Camera-type eye (tissue), 1 donor: ENCODE data around the gene RET.

- RAMPAGE, long total RNA: no peak
Measured at GRCh38 chr10:38434464-38434808, 340.3 kb downstream of the ZNF37A start.

DNA sequence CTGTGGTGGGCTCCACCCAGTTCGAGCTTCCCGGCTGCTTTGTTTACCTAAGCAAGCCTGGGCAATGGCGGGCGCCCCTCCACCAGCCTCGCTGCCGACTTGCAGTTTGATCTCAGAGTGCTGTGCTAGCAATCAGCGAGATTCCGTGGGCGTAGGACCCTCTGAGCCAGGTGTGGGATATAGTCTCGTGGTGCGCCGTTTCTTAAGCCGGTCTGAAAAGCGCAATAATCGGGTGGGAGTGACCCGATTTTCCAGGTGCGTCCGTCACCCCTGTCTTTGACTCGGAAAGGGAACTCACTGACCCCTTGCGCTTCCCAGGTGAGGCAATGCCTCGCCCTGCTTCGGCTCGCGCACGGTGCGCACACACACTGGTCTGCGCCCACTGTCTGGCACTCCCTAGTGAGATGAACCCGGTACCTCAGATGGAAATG is 1513.6 kb downstream of the ZNF37A start:
- RAMPAGE, long total RNA: no peak

GRCh38 chr10:42654489-42654927 is 16.1 kb upstream of the ZNF33B start:
- RAMPAGE, long total RNA: no peak

GRCh38 chr10:42818652-42819250 is 36.2 kb downstream of the BMS1 start:
- RAMPAGE, long total RNA: no peak

DNA sequence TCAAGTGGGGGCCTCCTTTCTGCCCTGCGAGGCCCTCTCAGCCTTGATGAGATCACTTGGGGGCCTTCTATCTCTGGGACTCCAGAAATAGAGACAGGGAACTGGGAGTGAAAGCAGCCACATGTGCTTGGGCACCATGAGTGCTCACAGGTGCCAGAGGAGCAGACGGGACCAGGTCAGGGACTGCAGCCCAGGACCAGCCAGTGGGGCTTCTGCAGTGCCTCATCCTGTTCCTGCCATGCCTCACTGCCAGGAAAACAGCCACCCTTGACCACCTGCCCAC is 116.0 kb upstream of the RET start:
- RAMPAGE, long total RNA: no peak

DNA sequence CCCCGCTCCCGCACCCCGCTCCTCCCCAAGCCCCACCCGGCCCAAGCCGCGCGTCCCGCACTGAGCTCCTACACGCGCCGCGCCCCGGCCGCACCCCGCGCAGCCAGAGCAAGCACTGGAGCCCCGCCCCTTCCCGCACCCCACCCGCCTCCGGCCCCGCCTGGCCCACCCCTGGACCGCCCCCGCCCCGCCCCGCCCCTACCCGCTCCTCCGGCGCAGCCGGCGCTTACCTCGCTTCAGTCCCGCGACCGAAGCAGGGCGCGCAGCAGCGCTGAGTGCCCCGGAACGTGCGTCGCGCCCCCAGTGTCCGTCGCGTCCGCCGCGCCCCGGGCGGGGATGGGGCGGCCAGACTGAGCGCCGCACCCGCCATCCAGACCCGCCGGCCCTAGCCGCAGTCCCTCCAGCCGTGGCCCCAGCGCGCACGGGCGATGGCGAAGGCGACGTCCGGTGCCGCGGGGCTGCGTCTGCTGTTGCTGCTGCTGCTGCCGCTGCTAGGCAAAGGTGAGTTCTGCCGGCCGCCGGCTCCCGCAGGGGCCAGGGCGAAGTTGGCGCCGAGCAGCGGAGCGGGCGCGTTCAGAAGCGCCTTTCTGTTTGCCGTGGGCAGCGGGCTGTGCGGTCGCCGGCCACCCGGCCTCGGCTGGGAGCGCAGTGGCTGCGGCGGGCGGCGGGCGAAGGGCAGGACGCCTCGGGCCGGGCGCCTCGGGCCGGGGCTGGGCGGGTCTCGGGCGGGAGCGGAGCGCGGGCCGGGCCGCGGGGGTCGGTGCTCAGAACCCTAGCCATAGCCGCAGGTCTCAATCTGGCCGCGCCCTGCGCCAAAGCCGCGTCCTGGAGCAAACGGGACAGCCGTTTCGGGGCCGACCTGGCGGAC is at the start of gene RET:
RET (plus strand) TSS at position 239 of the 868 bp plus-strand sequence.
- RAMPAGE, long total RNA: no peak

- RAMPAGE, long total RNA: no peak
Measured at GRCh38 chr10:43322188-43322723, 49.2 kb upstream of the FXYD4 start.

- RAMPAGE, long total RNA: no peak
Measured at GRCh38 chr10:43375315-43375781, 3.9 kb downstream of the FXYD4 start.

DNA sequence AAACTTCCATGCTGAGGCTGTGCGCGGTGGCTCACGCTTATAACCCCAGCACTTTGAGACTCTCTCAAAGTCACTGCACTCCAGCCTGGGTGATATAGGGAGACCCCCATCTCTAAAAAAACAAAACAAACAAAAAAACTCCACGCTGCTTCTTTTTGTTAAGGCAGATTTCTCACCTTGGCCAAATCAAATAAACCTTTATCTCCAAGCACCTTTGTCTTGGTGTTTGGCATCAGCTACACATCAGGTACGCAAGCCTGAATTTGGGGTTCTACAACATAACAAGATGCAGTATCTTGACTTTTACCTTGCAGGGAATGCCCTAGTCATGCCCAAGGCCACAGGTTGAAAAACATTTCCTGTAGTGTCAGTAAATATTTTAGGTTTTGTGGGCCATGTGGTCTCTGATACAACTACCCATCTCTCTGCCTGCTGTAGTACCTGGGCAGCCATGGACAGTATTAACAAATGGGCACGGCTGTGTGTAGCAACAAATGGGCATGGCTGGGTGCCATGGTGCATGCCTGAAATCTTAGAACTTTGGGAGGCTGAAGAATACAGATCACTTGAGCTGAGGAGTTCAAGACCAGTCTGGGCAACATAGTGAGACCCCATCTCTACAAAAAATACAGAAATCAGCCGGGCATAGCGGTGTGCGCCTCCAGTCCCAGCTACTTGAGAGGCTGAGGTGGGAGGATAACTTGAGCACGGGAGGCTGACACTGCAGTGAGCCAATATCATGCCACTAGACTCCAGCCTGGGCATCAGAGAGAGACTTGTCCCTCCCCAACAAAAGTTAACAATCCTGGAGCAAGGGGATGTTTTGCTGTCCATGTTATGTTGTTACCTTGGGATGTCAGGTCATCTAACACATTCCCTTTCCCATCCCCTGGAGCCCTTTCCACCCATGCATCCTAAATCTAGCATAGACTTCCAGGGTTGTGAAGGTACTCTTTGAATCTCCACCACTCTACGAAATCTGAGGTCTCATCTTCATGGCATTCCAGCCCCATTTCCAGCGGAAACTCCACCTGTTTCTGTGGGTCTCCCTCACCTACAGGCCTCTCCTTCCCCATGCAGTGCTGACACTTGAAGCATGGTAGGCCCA is 12.8 kb downstream of the FXYD4 start:
- RAMPAGE, long total RNA: no peak

DNA sequence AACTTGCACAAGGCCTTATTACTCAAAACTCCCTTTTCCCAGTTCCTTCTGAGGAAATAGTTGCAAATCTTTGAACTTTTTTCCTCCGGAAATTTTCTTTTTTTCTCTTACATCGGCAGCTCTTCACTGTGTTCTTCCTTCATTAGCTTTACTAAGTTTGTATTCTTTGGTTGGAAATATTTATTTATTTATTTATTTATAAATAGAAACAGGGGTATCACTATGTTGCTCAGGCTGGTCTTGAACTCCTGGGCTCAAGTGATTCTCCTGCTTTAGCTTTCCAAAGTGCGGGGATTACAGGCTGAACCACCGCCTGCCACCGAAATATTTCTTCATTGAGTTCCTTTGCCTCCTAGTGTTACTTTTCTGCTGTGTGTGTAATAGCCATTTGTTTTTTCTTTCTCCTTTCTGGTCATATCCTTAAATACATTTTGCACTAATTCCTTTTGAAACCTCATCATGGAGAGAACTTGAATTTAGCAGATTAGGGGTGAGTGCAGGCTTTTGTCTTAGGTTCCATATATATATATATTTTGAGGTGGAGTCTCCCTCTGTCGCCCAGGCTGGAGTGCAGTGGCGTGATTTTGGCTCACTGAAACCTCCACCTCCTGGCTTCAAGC is 868 bp downstream of the ZNF487 start:
- RAMPAGE, long total RNA: no peak

DNA sequence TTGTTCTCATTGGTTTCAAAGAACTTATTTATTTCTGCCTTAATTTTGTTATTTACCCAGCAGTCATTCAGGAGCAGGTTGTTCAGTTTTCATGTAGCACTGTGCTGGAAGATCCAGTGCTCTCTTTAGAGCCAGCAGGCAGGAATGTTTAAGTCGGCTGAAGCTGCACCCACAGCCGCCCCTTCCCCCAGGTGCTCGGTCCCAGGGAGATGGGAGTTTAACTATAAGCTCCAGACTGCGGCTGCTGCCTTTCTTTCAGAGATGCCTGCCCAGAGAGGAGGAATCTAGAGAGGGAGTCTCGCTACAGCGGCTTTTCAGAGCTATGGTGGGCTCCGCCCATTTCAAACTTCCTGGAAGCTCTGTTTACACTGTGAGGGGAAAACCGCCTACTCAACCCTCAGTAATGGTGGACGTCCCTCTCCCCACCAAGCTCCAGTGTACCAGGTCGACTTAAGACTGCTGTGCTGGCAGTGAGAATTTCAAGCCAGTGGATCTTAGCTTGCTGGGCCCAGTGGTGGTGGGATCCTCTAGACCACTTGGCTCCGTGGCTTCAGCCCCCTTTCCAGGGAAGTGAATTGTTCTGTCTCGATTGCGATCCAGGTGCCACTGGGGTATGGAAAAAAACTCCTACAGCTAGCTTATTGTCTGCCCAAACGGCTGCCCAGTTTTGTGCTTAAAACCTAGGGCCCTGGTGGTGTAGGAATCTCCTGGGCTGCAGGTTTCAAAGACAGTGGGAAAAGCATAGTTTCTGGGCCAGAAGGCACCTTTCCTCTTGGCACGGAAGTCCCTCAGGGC is 135.4 kb downstream of the CXCL12 start:
- RAMPAGE, long total RNA: no peak

GRCh38 chr10:44316192-44317282 is 68.4 kb downstream of the CXCL12 start:
- RAMPAGE, long total RNA: no peak

DNA sequence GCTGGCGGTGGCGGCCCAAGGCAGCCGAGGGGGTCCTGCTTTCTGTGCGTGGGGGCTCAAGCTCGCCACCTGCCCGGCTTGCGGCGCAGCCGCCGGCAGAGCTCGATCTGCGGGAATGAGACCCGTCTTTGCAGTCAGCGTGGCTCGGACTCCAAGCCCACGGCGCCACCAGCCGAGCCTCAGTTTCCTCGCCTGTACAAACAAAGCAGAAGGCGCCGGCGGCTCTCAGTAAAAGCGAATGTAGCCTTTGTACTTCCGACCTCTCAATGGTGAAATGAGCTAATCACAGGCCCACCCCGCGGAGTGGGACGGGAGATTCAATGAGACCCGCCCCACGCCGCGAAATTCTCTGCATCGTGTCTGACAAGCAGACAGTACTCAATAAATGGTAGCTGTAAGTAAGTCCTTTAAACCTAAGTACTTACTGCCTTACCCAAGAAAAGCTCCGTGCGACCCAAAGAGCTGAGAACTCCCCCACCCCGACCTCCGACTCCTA is 694 bp upstream of the CXCL12 start:
- RAMPAGE, long total RNA: no peak

DNA sequence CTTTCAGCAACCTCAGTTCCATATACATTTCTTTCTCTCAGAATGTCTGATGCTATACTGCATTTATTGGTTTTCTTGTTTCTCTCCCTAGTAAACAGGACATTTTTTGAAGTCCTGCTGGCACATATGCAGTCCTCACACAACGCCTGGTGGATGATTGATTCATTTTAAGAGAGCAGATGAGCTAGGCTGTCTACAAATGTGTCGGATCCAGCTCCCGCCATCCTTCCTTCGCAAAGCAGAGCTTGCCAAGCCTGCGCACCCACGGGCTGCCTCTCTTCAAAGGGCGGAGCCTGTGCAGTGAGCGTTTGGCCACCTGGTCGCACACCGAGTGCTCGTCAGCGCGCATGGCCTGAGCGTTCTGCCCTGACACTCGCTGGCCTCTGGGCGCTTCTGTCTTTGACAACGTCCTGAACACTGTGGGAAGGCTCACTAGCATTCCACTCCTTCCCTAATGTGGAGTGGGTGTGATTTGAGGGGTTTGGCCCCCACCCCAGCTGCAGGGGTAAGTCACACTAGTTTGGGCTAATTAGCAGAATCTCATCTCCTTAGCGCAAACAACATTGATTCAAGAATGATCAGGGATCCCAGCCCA is 47.1 kb upstream of the TMEM72 start:
- RAMPAGE, long total RNA: no peak

GRCh38 chr10:44947521-44948384 is 11.8 kb upstream of the RASSF4 start:
- RAMPAGE, long total RNA: no peak

DNA sequence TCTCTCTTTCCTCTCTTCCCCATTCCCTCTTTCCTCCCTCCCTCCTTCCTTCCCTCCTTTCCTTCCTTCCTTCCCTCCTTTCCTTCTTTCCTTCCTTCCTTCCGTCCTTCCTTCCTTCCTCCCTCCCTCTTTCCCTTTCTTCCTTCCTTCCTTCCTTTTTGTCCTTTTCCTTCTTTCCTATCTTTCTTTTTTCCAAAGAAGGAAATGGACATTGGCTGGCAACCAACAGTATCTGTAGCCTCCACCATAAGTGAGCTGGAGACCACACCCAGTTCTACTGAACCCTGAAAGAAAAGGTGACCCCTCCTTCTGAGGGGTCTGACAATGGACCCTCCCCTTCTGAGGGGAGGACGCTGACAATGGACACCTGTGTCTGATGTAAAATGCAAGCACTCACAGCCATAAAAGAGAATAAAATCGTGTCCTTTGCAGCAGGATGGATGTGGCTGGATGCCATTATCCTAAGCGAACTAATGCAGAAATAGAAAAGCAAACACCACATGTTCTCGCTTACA is 2.1 kb upstream of the RASSF4 start:
- RAMPAGE, long total RNA: no peak

- RAMPAGE, long total RNA: no peak
Measured at GRCh38 chr10:44963038-44963828, 3.6 kb downstream of the RASSF4 start.

DNA sequence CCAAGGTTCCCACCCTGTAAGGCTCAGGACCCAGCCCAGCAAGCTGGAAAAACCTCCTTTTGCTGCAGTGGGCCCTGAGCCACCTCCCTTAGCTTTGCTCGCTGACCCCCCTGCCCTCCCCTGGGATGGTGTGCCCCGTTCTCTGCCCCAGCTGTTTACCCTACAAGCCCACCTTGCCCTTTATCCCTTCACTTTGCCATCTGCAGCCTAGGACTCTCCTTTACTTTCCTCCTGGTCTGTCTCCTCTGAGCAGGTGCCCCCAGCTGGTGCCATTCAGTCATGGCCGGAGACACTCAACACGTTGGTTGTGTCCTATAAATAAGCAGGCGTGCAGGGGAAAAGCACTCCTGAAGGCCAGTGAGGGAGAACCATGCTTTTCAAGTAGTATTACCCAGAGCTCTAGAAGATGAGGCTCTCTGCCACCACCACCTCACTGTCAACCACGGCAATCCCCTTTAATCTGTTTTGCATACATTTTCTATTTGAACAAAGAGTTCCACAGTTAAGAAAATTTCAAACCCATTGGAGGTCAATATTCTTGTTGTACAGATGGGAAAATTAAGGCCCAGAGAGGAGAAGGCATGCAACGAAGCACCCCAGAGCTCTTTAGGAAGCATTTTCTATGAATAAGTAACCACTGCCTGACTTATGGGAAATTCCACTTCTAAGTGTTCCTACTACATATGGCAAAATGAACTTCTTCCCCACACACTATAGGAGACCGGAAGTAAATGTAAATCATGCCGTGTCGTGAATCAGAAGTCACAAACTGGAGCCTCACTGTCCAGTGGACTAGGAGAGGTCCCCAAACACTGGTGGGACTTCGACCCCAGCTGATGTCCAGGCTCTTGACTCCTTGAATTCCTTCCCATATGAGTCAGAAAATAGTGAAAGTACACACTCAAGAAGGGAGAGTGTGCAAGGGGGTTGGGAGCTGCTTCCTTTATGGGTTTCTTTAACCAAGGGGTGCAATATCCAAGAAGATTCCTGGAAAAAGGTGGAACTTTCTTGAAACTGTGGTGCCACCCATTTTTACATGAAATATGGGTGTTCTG is 6.3 kb downstream of the RASSF4 start:
- RAMPAGE, long total RNA: no peak

DNA sequence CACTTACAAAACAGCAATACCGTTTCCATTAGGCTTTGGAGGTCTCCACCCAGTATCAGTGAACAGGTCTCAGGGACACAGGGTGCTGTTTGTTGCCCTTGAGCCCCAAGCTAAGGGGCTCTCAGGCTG is 4.3 kb downstream of the DEPP1 start:
- RAMPAGE, long total RNA: no peak

DNA sequence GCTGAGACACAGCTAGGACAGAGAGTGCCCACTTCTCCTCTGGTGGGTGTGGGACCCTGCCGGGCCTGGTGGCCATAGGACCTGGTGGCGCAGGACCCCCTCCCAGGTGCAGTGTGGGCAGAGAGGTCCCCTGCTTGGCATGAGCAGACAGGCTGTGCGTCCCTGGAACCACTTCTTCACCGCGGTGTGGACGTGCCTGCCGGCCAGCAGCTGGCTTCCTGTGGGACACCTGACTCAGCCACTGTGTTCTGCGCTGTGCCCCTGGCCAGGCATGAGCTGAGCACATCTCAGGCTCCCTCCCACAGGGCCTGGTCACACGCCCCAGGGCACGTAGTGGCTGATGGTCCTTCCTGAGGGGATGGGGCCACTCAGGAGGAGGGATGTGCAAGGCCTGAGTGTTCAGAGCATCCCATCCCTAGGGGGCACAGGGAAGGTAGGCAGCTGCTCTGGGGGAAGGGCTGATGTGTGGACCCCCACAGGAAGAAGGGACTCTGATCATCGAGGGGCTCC is 3.5 kb upstream of the DEPP1 start:
- RAMPAGE, long total RNA: no peak